Breast epithelium (tissue), 2 donors: Measurements from ENCODE around the gene SNRPD1.

DNA sequence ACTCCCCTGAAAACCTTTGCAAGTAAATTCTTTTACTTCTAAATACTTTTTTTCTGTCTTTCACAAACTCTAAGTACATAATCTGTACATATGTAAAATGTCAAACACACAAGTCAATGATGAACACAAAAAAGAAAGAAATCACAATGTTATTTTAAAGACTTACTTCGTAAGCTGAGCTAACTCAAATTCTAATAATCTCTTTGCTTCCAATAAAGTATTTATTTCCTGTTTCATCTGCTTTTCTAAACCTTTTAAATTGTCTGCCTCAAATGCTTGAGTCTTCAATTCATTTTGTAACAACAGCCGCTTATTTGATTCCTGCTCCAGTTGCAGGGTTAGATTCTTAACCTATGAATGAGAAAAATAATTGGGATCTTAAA is 127.4 kb downstream of the ROCK1 start:
- PRO-cap: no peak
- RAMPAGE, long total RNA, 2 experiments: no peak in any of the 2 experiments

- PRO-cap: no peak
- RAMPAGE, long total RNA, 2 experiments: no peak in any of the 2 experiments
These were observed 120.6 kb downstream of the ROCK1 start for GRCh38 chr18:20991019-20991364.

DNA sequence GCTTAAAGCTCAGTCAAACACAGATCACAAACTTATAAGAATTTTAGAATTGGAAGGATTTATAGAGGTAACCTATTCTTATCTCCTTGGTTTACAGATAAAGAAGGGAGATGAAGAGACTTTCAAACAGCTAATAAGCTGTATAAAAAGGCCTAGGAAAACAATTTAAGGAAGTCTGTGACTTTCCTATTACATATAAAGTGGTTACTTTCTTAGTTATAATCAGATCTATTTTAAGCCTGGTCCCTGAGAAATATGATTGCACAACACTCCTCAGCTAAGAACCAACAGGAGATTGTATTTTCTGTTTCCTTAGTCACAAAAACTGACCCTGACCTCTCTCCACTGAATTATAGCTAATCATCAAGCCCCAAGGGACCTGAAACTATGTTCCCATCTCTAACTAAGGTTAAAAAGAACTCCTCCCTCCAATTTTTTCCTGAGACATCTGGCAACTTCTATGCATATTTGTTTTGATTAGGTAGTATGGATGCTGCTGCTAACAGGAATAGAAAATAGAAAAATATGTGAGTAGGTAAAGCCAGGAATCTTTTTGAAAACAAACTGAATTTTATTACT is 106.9 kb downstream of the ROCK1 start:
- PRO-cap: no peak
- RAMPAGE, long total RNA, 2 experiments: no peak in any of the 2 experiments

GRCh38 chr18:21056753-21057429 is 54.7 kb downstream of the ROCK1 start:
- PRO-cap: no peak
- RAMPAGE, long total RNA, 2 experiments: no peak in any of the 2 experiments

DNA sequence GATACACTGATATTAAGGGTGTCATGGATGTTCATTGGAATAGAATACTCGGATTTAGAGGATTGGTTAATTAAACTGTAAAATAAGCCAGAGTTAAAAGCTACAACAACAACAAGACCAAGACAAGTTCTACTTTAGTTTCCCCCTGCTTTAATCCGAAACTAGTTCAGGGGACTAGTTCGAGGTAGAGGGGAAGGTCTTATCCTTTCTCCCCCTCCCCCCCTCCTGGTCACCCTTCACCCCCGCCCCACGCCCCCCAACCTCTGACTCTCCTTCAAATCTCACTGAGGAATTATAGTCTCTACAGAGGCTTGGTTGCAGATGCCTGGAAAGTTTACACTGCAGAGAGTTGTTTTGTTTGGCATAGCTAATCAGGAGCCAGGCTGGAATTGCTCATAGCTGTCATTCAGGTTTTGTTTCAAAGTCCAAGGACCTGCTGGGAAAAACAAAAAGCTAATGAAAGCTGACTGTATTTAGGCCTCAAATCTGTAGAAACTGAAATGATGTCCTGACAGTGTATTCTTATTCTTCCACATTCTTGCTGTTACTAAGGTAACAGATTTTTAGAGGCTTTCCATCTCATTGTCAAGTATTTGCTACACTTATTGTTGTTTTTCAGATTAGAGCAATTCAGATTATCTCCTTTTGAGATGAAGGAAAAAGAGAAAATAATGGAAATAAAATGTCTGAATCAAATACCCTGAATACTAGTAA is 22.6 kb downstream of the GREB1L start:
- PRO-cap: no peak
- RAMPAGE, long total RNA, 2 experiments: no peak in any of the 2 experiments

- PRO-cap: no peak
- RAMPAGE, long total RNA, 2 experiments: no peak in any of the 2 experiments
These were observed 143.6 kb downstream of the ESCO1 start for GRCh38 chr18:21456822-21457456.

- PRO-cap: bidirectional peak, plus-strand start at chr18:21612299, minus-strand start at chr18:21612206; unidirectional peak, plus-strand start at chr18:21612536
- RAMPAGE, long total RNA, 2 experiments: start-site peak on the plus strand in 2 of 2 experiments, at chr18:21612271-21612371 at its widest, 1,936 to 9,097 reads per replicate
These were observed at the start of gene SNRPD1 for GRCh38 chr18:21611994-21613159. Gene SNRPD1, plus strand, starts transcription at chr18:21612314.

- PRO-cap: no peak
- RAMPAGE, long total RNA, 2 experiments: no peak in any of the 2 experiments
These were observed 28.0 kb downstream of the MIB1 start for GRCh38 chr18:21768456-21769040.

DNA sequence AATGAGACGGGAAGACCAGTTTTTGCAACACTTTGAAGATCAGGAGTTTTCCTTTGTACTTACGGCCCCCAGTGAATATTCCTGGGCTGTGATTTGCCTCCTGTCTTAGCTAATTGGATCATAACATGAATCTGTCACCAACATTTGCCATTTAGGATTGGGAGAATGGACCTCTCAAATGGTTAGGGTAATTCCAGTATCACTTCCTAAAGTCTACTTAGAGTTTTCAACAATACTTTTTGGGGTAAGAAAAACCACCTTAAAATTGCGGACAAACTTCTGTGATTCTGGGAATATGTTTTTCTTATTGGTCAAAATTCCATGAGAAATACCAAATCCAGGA is 136.7 kb upstream of the GATA6 start:
- PRO-cap: no peak
- RAMPAGE, long total RNA, 2 experiments: no peak in any of the 2 experiments

GRCh38 chr18:22060626-22061015 is 108.8 kb upstream of the GATA6 start:
- PRO-cap: no peak
- RAMPAGE, long total RNA, 2 experiments: no peak in any of the 2 experiments

DNA sequence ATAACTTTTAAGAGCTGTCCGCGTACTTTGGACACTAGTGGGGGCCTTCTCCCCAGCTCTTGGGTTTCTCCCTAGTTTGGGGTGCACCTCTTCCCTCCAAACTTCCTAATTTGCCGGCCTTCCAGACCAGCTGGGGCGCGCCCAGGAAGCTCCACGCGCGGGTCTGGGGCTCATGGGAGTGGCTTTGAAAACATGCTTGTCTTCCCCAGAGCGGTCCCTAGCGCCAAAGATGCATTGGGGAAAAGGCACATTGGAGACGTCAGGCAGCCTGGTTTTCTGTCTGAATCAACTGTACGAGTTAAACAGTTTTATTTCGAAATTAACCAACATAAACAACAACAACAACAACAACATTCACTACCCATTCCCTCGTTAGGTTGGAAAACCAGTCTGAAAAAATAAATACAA is 2.8 kb upstream of the GATA6 start:
- PRO-cap: no peak
- RAMPAGE, long total RNA, 2 experiments: no peak in any of the 2 experiments

DNA sequence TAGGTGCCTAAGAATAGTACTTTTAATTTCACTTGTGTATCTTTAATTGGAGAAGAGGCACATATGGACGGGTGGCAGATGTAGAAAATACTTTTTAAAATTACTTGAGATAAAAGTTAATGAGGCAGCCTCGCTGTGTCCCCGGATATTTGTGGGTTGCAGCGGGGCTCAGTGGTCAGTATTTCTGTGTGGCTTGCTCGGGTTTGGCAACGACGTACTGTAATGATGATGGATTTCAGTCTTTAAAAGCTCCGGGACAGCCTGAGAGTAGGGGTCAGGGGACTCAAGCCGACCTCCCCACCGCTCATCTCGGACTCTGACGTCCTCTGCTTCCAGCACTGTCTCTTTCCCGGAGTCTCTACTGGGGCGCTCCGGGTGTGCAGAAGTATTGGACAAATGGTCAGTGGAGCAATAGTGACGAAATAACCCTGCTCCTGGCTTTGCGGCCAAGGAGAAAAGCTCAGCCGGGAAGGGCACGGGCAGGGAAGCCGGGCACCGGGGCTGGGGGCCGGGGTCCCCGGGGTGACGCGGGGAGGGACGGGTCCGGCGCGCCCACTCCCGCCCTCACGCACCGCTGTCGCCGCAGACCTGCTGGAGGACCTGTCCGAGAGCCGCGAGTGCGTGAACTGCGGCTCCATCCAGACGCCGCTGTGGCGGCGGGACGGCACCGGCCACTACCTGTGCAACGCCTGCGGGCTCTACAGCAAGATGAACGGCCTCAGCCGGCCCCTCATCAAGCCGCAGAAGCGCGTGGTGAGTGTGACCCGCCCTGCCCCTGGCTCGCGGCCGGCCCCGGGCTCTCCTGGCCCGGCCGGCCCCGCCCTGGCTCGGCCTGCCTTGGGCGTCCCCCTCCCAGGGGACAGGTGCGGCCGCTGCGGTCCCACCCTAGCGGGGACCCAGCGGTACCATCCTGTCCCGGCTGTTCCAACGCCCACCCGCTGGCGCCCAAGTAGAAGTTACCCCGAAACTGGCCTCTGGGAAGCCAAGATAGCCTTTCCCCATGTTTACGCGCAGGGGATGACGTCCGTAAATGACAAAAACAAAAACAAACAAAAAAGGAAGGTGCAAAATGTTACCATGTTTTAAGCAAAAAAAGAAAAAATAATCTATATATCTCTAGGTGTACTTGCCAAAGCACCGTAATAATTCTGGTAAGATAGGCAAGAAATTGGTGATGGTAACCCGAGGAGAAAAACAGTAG is 7.4 kb downstream of the GATA6 start:
- PRO-cap: unidirectional peak, minus-strand start at position 357 of the sequence
- RAMPAGE, long total RNA, 2 experiments: no peak in any of the 2 experiments

DNA sequence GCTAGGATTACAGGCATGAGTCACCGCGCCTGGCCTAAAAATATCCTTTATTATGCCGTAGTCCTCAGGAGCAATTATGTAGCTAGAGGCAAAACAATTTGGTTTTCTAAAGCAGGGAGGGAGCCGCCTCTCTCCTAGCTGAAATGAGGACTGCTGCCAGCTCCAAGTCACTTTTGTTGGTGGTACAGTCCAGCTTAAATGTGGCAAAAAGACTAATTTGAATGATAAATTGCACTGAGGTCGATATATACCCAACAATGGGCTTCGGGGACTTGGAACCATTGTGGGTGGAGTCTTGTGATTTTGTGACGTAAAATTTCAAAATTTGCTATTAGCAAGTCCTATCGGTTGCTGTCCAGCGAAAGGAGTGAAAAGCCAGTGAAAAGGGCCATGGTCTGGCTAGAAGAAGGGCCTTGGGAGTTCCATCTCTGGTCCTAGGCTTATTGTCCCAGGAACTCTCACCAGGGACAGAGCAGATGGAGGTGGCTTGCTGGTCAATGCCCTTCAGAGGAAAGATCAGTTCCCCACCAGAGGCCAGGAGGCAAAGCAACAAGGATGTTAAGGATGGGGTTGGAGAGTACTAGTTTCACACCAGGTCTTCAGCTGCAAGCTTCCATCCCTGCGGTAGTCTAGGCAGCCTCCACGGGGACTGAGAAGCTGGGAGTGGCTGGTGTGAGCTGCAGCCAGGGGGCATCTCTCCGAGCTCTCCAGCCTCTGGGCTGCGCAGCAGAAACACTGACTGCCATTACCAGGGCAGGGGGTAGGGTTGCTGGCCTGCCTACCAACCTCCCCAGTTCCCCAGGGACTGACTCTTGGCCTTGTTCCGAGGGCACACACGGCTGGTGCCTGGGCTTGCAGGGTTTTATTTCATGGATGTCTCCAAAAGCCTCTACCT is 15.6 kb downstream of the GATA6 start:
- PRO-cap: no peak
- RAMPAGE, long total RNA, 2 experiments: no peak in any of the 2 experiments

- PRO-cap: no peak
- RAMPAGE, long total RNA, 2 experiments: no peak in any of the 2 experiments
These were observed 16.3 kb downstream of the GATA6 start for GRCh38 chr18:22185659-22186115.

DNA sequence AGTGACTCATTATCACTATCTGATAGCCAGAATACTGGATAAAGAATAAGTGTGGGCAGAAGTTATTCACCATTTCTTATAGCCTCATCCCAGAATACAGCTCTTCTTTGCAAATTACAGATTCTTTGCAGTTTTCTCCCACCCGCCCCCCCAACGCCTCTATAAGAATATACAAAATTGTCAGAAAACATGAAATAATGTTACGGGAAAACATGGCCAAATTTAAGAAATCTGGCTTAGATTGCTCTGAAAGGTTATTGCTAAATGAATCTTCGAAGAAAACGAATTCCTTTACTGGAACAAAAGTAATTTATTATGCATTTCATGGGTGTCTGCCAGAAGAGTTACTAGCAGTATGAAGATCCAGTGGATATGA is 21.8 kb downstream of the GATA6 start:
- PRO-cap: no peak
- RAMPAGE, long total RNA, 2 experiments: no peak in any of the 2 experiments

DNA sequence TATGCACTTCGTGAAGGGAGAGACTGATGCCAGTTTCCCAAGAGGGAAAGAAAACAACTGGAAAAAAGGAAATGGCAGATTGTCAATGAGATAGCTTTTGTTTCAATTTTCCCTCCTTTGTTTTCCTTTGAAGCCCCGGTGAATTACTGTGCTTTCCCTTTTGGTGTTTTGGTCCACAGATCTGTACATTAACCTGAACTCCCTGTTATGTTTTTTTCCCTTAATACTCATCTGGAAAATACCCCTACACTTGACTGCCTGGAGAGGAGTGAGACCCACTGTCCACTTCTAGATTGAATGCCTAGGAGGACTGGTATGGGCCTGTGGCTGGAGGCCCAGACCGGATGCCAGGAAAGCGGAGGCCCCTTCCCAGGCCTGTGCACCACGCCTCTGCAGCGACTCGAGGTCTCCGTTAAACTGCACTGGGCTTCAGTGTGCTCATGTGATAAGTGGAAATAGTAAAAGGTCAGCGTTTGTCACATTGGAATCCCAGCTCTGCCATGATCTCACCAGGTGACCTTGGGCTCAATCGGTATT is 106.4 kb downstream of the GATA6 start:
- PRO-cap: no peak
- RAMPAGE, long total RNA, 2 experiments: no peak in any of the 2 experiments

DNA sequence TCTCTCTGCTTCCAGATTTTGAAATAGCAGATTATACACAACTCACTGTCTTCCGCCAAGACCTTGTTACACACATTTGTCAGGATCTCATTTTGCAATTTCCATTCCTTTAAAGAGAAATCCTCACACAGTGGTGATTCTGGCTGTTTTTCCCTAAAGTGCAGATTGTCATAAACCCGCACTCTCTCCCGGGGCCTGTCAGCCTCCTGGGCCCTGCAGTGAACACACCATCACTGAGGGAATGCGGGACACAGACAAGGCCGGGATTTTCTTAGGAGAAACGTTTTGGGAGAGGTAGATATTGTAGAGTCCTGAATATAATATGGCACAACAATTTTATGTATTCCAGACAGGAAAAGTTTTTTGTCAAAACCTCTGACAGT is 95.1 kb downstream of the CTAGE1 start:
- PRO-cap: no peak
- RAMPAGE, long total RNA, 2 experiments: no peak in any of the 2 experiments

DNA sequence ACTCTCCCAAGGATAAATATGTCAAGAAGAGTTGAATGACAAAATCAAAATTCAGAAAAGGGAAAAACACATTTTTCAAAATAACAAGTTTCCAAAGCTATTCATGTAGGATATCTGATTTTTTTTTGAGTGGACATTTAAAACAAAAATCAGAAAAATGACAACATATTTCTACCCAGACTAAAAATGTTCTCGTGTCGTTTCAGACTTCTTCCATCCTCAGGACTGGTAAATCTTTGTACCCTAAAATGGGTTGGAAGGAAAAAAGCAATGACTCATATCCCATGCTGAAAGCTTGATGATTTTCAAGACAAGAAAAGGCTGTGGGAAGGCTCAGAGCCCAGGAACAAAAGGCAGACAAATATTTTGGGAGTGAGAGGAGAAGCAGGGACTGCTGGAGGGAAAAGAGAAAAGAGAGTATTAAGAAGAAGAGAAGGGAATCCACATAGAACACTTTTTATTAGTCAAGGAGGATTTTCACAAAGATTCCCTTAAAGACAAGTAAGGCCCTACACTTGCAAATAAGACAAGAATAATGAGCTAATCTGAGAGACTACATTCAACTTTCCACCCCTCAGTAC is 77.0 kb upstream of the CTAGE1 start:
- PRO-cap: no peak
- RAMPAGE, long total RNA, 2 experiments: no peak in any of the 2 experiments

DNA sequence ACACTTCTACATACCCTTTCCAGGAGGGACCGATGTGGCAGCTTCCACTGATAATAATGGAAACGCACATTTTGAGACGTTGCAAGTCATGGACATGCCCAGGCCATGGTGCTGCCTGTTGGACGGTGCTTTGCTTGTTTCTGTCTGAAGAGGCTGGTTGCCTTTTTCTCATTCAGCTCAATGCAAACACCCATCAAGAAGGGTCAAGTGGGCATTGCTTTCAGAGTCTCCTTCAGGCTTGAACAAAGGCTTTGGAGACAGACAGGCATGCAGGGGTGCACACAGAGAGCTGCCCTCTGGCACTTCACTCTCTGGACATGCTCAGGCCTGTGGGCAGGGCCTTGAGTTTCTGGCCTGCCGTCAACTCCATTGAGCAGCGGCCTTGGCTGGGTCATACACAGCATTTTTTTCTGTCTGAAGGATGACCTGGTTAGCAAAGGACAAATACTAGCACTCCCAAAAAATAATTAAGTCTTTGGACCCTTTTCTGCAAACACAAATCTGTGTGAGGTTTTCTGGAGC is 124.5 kb upstream of the CTAGE1 start:
- PRO-cap: no peak
- RAMPAGE, long total RNA, 2 experiments: no peak in any of the 2 experiments

DNA sequence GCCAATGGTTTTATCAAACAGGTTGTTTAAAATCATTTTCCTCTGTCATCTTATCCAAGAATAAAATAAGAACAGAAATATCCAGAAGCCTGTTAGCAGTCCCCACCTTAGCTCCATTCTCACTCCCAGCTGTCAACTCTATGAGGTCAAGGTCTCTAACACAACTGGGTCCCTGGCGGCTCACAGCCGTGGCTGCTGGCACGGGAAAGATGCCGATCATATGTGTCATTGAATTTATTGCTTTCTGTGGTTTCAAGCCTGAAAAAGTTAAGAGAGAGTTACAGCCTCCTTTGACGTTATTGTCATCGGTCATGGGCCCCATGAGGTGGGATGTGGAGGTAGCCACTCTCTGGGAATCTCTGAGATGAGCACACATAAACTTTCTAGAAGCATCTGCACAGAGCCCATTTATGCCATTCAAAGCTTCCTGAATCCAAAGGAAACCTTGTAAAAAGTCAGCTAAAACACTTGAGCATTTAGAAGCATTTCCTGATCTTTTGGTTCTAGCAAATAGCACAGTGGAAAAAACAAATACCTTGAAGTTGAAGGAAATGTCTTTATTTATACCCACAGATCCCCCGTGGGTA is 28.7 kb upstream of the CABLES1 start:
- PRO-cap: no peak
- RAMPAGE, long total RNA, 2 experiments: no peak in any of the 2 experiments